Peripheral blood mononuclear cell (primary cell): ENCODE measurements around a stretch of chr12.

GRCh38 chr12:121452241-121453189 is 52.6 kb downstream of the RNF34 start:
- PRO-cap, 8 experiments: peak in 3 of 8 experiments; most common plus-strand start chr12:121452921 (in 2); most common minus-strand start chr12:121452594 (in 1)

DNA sequence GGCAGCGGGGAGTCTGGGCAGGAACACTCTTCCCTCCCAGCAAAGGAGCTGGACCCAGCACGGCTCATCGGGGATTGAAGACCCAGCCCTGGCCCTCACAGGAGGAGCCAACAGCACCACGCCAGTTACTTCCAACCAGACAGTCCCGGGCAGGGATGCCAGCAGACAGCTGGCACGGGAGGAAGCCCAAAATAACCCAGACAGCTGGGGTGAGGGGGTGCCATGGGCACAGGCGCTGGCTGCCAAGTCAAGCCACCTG is 4.3 kb upstream of the RHOF start:
- PRO-cap, 8 experiments: no peak in any of the 8 experiments

GRCh38 chr12:121798903-121799208 is 5.0 kb upstream of the SETD1B start:
- PRO-cap, 8 experiments: peak in 2 of 8 experiments; most common minus-strand start chr12:121799012 (in 1)

- PRO-cap, 8 experiments: no peak in any of the 8 experiments
Observed at GRCh38 chr12:121800256-121800440, 3.7 kb upstream of the SETD1B start.

DNA sequence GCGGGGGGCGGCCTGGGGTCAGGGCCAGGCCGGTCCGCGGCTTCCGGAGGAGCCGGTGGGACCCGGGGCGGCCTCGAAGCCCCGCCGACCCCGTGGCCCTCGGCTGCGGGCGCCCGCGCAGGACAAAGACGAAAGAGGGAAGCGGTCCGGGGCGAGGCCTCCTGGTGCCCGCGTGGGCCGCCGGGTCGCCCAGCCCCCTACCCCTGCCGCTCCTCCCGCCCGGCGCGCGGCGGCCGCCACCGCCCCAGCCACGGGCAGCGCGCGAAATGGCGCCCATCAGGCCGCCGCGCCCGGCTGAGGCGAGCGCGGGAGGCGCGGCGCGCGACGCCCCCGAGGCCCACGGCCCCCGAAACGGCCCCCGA is 3.4 kb upstream of the SETD1B start:
- PRO-cap, 8 experiments: peak in 8 of 8 experiments; most common plus-strand start position 247 of the sequence (in 3); most common minus-strand start position 124 of the sequence (in 4)

DNA sequence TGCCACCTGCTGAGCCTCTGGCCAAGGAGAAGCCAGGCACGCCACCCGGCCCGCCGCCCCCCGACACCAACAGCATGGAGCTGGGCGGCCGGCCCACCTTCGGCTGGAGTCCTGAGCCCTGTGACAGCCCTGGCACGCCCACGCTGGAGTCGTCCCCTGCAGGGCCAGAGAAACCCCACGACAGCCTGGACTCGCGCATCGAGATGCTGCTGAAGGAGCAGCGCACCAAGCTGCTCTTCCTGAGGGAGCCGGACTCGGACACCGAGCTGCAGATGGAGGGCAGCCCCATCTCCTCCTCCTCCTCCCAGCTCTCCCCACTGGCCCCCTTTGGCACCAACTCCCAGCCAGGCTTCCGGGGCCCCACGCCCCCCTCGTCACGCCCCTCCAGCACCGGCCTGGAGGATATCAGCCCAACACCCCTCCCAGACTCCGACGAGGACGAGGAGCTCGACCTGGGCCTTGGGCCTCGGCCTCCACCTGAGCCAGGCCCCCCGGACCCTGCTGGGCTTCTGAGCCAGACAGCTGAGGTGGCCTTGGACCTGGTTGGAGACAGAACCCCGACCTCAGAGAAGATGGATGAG is 6.5 kb downstream of the SETD1B start:
- PRO-cap, 8 experiments: no peak in any of the 8 experiments

GRCh38 chr12:121819884-121820213 is 16.0 kb downstream of the SETD1B start:
- PRO-cap, 8 experiments: peak in 1 of 8 experiments; most common plus-strand start chr12:121820020 (in 1)

DNA sequence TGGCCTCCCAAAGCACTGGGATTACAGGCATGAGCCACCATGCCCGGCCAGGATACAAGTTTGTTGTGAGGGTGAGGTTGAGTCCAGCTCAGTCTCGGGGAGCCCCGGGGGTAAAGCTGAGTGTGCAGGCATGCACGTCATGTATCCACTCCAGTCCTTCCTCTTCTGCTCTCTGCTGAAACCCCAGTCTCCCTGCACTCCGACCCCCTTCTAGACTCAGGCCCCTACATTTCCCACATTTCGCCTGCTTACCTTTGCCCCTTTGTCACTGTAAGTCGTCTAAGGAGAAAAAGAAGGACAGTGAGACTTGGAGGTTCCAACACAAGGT is 260 bp downstream of the HPD start:
- PRO-cap, 8 experiments: no peak in any of the 8 experiments

DNA sequence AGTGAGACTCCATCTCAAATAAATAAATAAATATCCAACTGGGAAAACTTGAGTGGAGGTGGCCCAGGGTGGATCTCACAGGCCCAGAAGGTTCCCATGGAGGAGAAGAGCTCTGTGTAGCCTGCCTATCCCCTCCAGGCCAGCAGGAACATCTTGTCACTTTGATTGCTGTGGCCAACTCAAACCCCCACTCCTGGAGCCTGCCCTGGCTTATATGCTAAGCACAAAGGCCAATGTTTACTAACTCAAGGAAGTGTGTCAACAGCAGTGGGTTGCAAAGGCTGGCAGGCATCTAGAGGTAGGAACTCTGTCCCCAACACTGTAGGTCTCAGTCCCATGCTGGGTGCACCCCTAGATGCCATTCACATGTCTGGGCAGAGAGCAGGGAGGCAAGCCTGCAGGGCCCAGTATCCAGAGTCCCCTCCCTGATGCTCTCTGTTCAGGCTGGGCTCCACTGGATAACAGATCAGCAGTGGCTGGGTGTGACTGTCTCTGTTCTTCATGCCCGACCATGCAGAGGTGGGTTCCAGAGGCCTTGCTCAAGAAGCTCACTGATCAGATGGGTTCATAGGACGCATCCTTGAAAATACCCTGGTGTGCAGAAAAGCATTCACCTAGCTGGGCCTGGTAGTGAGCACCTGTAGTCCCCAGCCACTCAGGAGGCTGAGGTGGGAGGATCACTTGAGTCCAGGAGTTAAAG is 1.6 kb upstream of the HPD start:
- PRO-cap, 8 experiments: no peak in any of the 8 experiments

- PRO-cap, 8 experiments: no peak in any of the 8 experiments
Observed at GRCh38 chr12:121980212-121981182, 41.2 kb upstream of the BCL7A start.

DNA sequence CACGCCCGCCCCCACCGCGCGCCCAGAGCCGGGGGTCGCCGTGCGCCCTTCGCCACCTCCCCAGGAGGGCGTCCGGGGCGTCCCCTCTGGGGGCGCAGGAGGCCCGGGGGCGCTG is 148 bp upstream of the BCL7A start:
- PRO-cap, 8 experiments: peak in 1 of 8 experiments; most common minus-strand start position 67 of the sequence (in 1)

DNA sequence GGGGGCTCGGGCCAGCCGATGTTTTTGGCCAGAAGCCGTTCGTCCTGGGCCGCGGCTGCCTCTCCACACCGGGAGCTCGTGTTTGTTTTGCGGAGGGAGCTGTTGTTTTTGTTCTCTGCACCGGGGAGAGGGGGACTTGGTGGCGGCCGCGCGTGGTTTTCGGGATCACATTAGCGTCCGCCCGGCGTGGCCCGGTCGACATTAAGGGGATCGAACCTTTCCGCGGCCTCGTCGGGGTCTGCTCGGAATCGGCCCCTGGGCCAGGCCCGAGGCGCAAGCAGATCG is 1.2 kb downstream of the BCL7A start:
- PRO-cap, 8 experiments: no peak in any of the 8 experiments

GRCh38 chr12:122116760-122117464 is 38.4 kb downstream of the MLXIP start:
- PRO-cap, 8 experiments: peak in 1 of 8 experiments; most common plus-strand start chr12:122117163 (in 1)

- PRO-cap, 8 experiments: peak in 6 of 8 experiments; most common minus-strand start chr12:122205284 (in 4)
Observed at GRCh38 chr12:122204979-122205746, 1.7 kb downstream of the B3GNT4 start.

GRCh38 chr12:122366733-122367434 is 55.6 kb downstream of the CLIP1 start:
- PRO-cap, 8 experiments: no peak in any of the 8 experiments

DNA sequence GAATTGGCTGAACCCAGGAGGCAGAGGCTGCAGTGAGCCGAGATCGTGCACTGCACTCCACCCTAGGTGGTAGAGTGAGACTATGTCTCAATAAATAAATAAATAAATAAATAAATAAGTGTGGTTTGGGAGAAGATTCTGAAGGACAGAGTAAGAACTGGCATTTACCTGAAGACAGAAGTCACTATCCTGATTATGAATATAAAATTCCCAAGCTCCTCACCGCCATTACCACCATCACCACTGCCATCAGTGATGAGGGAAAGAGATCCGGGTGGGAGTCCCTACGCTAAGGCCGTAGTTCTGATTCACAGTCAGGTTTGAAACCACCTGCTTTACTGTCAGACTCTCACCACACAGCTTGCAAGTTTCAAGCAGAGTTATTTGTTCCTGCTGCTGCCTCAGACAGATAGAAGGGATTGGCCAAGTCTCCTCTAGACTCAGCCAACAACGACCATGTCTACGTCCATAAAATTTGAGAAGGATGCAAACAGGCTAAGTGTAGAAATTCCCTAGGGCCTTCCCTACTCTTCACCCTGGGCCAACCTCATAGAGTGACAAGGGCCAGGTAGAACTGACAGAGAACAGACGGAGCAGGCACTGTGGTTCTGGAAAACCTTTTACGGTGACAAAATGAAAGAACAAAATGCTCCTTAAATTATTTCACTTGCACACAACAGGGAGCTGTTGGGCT is 39.7 kb downstream of the CLIP1 start:
- PRO-cap, 8 experiments: no peak in any of the 8 experiments

DNA sequence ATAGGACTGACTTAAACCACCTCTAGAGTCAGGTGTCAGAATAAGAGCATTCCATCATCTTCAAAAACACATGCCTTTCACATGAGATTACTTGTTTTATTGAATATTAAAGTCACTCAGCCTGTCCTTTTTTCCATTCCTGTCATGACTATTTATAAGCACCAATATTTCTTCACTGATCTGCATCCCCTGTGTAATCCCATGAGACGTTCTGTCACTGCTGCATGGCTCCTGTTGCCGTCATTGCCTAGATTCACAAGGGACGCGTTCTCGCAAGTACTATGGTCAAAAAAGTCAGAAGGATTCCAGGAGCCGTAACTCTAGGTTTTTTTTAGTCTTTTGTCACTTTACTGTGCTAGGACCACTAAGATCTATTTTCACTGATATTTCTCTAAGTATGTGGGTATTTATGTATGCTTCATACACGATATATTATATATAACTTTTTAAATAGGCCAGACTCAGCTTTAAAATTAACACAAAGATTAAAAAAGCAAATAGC is 17.4 kb downstream of the CLIP1 start:
- PRO-cap, 8 experiments: peak in 1 of 8 experiments; most common minus-strand start position 319 of the sequence (in 1)

DNA sequence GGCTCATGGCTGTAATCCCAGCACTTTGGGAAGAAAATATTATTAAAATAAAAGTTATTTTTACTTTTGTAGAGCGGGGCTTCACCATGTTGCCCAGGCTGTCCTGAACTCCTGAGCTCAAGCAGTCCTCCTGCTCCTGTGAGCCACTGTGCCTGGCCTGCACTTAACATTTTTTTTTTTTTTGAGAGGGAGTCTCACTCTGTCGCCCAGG is 35.0 kb downstream of the ZCCHC8 start:
- PRO-cap, 8 experiments: no peak in any of the 8 experiments

DNA sequence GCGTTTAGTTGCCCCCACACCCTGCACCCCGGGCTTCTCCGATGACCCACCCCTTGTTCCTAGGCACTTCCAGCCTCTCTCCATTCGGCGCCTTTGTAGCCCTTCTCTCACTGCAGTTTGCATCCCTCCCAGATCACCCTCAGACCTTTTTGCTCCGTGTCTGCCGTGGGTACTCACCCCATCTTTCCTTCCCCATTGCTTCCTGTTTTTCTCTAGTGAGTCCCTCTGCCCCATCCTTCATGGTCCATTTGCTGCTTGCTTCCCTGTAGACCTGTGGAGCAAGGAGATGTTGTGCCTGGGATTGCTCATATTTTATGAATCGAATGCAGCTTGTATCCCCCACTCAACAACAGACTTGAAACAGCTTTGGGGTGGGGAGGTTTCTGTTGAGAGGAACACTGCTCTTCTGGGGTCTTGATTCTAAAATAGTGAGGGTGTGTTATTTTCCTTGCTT is 638 bp downstream of the DENR start:
- PRO-cap, 8 experiments: peak in 3 of 8 experiments; most common plus-strand start position 148 of the sequence (in 1); most common minus-strand start position 151 of the sequence (in 2)

DNA sequence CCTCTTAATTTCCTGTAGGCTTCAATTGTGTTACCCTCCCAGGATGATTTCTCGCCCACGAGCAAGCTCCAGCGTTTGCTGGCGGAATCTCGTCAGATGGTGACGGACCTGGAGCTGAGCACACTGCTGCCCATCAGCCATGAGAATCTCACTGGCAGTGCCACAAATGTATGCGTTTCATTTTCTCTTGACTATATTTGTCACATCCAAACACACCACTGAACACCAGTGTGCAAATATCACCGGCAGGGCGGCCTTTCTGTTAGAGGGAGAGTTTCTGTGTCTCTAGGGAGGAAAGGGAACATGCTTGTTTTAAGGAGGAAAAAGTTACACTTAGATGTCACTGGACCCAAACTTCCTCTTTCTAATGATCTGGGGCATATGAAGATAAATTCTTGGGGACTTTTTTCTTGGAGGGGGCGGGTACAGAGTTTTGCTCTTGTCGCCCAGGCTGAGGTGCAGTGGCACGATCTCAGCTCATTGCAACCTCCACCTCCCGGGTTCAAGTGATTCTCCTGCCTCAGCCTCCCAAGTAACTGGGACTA is 21.9 kb upstream of the HIP1R start:
- PRO-cap, 8 experiments: no peak in any of the 8 experiments